Diencephalon (tissue), 2 donors: ENCODE results near the gene XRN1.

DNA sequence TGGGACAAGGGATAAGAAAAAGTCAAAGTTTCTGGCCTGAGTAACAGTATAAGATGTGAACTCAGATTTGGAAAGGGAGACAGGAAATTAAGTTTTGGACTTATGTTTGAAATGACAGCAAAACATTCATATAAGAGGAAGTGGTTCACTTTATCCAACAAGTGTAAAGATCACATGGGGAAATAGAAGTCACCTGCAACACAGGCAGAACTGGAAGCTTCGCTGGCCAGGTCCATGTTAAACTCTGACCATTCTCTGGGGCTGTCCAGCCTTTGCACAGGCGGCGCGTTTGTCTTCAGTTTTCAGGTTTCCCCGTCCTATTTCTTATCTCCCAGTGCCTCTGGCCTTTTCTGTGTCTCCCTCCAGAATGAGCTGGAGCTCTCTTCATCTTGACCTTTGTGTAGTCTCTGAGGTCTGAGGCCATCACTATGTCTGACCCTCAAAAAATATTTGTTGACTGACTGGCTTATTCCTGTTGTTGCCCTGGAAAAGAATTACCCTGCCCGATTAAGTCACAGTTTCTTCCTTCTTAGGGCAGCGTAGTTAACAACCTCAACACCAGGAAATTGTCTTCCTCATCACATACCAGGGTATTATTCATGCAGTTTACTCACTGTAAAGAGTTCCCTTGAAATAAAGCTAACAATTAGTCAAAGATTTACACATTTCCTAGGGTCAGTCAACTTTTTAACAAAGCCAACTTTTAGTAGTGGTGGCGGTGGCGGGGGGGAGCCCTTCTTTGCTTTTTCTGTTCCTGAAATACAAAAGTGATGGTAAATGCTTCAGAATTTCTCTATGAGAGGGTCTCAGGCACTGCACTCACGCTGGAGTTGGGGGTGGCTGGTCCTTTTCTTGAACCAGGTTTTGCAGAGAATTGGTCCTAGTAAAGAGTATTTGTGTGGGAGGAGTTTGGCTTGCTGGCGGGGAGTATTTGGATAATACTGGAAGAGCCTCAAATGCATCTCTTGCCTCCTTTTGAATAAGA, 908 bp upstream of the RASA2 start:
- RAMPAGE, long total RNA, result no peak

GRCh38 chr3:141489622-141490071, 2.8 kb downstream of the RASA2 start:
- RAMPAGE, long total RNA, result no peak

DNA sequence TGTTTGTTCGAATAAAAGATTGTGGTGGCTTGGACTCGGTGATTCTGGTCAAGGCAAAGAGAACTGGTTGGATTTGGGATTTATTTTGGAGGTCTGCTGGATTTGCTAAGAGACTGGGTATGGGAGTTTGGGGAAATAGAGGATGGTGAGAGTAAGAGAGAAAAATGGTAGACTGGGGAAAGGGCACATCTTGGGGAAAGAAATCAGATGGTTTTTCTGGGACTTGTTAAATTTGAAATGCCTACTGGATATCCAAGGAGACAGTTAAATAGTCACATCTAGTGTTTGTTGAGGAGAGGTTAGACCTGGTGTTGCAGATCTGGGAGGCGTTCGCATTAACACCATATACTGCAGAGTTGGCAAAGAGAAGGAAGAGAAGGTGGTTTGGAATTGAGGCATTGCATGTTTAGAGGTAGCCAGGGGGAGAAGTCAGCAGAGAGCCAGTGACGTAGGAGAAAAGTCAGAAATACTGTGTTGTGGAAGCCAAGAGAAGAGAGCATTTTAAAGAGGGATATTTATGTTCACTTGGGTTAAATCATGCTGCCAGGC, 24.3 kb downstream of the RASA2 start:
- RAMPAGE, long total RNA, result no peak

- RAMPAGE, long total RNA, result no peak
Measured at GRCh38 chr3:141530116-141530600, 43.3 kb downstream of the RASA2 start.

GRCh38 chr3:141659684-141660149, 78.4 kb upstream of the RNF7 start:
- RAMPAGE, long total RNA, result no peak

GRCh38 chr3:141762564-141763025, 613 bp upstream of the GRK7 start:
- RAMPAGE, long total RNA, result no peak

DNA sequence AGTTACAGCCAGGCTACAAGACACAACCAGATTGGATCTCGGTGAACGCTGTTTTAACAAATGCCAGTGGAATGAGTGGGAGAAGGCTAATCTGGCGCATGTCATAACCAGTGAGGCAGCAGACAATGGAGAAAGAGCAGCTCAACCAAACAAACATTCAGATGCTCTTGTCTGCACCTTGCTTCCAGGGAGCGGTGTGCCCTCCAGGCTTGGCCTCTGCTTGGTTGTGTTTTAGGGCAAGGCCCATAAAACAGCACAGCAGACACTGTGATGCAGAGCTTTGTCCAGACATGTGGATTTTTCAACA, 45.9 kb upstream of the ATP1B3 start:
- RAMPAGE, long total RNA, result no peak

DNA sequence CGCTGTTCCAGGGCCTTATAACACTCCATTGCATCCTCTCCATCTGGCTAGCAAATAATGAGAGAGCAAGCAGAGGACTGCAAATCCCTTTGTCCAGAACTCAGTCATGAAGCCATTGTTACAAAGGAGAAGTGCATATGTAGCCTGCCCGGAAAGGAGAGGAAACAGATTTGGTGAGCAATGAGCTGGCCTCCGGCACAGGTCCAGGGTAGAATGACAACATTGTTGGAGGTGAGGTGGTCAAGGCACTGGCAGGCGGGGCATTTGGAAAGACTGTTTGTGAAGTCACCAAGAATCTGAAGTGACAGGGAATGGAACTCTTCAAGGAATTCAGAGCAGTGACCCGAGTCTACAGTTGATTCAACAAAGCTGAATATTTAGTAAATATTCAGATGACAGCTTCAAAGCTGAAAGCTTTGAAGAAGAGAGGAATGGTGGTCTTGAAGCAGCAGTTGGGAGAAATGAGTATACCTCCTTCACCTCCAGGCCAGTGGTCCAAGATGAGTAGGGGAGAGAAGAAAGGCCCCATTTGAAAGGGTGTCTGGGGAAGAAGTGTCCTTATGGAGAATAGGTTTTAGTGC, 24.9 kb upstream of the ATP1B3 start:
- RAMPAGE, long total RNA, result no peak

GRCh38 chr3:141853194-141853574, 23.3 kb upstream of the ATP1B3 start:
- RAMPAGE, long total RNA, result no peak

GRCh38 chr3:141899975-141900855, 23.8 kb downstream of the ATP1B3 start:
- RAMPAGE, long total RNA, result no peak

- RAMPAGE, long total RNA, result no peak
Measured at GRCh38 chr3:141941863-141942516, 65.5 kb downstream of the ATP1B3 start.

GRCh38 chr3:141960360-141960652, 83.9 kb downstream of the ATP1B3 start:
- RAMPAGE, long total RNA, result no peak

GRCh38 chr3:142148374-142148727, 993 bp downstream of the TFDP2 start:
- RAMPAGE, long total RNA, result no peak

DNA sequence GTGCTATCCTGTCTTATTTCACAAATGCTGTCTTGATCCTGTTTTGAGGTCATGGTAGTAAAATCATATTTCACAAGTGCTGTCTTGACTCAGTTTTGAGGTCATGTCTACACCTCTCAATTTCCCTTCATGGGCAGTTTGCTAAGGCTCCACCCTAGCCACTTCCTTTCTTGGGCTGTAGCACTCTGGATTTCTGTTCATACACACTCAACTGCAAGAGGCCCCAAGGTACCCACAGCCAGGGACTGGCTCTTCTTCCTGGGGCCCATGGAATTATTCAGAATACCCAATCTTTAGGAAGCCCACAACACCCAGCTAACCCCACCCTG, 45.1 kb upstream of the GK5 start:
- RAMPAGE, long total RNA, result no peak

- RAMPAGE, long total RNA, result no peak
Measured at GRCh38 chr3:142393566-142394054, 54.2 kb downstream of the XRN1 start.

DNA sequence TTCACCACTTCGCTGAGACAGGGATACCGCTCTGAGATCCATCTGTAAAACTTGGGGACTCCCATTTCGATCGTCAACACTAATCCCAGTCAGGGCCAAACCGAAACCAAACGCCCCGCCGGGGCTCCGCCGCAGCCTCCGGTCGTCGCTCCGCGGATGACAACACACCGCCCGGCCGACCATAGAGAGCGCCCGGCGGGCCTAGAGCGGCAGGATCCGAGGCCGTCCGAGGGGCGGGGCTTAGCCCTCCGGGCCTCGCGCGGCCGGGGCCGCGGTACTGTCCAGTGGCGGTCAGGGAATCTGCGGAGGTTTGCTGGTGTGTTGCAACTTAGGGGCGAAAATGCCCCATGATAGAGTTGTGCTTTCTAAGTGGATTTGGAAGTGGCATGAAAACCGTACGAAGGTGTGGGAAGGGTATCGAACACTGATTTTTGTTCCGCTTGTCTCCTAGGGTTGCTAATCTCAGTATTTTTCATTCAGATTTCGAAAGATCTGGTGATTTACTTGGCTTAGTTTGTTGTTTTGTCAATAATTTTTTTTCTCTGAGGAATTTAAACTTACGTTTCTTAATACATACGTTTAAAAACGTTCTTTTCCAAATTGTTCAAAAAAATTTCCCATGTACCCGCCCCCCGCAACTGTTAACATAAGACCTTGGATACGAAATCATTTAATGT, at the start of gene XRN1:
Gene XRN1, minus strand, starts transcription at position 158 of the 677 bp plus-strand sequence.
- RAMPAGE, long total RNA, result start-site peak on the minus strand centred at position 123 of the sequence, 43 bp wide, 542 and 380 reads in 2 replicates

DNA sequence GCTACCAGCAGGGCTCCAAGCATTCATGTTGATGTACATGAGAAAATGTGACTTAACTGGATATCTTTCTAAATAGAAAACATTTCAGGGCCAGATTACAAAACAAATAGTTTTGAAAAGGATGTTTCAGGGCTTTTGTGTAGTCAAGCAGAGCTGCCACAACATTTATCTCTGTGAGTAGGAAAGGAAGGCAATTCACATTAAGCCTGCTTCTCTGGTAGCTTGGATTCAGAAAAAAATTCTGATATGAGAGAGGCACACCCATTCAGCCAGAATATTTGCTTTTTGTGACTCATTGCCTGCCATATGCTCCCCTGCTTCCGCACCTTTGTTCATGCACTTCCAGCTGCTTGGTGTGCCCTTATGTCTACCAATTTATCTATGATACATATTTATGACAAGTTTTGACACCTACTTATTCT, 22.8 kb downstream of the PLS1 start:
- RAMPAGE, long total RNA, result no peak

- RAMPAGE, long total RNA, result no peak
Measured at GRCh38 chr3:142724765-142725234, 966 bp downstream of the TRPC1 start.

DNA sequence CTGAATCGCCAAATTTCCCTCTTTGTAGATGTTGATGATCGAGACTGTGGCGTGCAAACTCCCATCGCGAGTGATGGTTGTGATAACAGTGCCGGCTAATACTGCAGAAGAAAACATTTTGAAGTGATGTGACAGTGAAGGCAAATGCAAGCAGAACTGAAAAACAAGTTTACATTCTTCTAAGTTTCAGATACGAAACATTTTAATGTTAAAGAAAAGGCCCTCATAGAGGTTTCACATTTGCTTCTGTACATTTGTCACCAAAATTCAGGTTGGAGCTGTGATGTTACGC, 68.0 kb downstream of the PCOLCE2 start:
- RAMPAGE, long total RNA, result no peak

DNA sequence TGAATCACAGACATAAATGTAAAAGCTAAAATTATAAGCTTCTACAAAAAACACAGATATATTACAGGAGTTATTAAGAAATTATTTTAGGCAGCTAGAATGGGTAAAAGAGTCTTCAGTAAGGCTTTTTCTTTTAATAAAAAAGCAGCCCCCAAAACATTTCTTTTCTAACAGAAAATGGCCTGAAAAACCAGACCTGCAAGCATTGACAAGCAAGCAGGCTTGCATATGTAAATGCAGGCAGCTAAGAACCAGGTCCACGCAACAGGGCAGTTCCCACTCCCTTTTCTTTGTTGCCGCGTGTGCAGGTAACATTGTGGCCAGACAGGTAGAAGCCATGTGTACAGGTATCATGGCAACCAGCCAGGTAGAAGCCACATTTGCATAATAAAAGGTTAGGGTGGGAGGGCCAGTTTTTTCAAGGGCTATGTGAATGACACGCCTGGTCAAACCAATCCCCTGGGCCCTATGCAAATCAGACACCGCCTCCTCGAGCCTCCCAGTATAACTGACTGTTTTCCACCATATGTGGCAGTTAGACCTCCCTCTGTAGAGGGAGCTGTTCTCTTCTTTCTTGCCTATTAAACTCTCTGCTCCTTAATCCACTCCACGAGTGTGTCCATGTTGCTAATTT, 22.1 kb downstream of the PCOLCE2 start:
- RAMPAGE, long total RNA, result no peak